Temporal lobe (tissue), 2 donors: Measurements from ENCODE around the gene KLF5.

DNA sequence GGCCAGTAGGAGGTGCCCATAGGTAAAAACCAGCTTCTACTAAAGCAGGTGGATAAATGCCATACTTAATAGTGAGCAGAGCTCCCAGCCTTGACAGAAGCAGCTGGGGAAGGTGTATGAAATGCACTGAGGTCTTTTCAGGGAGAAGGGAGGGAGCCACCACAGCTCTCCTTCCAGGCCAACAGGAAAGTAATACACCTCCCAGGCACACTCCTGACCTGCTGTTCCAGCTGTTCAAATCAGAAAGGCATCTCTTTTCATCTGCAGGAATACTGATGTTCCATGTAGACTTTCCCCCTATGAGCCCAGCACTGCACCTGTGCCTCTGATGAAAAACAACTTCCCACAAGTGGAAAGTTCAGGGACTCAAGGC is 105.9 kb upstream of the KLF5 start:
- RAMPAGE, long total RNA, result no peak

GRCh38 chr13:73057411-73057936 is 1.3 kb upstream of the KLF5 start:
- RAMPAGE, long total RNA, result no peak

GRCh38 chr13:73058400-73059464 is at the start of gene KLF5:
Gene KLF5 (plus strand): TSS chr13:73059005.
- RAMPAGE, long total RNA, result no peak

GRCh38 chr13:73075387-73076665 is 17.0 kb downstream of the KLF5 start:
- RAMPAGE, long total RNA, result no peak

GRCh38 chr13:73171022-73171677 is 112.3 kb downstream of the KLF5 start:
- RAMPAGE, long total RNA, result no peak

GRCh38 chr13:73294165-73294515 is 235.3 kb downstream of the KLF5 start:
- RAMPAGE, long total RNA, result no peak

DNA sequence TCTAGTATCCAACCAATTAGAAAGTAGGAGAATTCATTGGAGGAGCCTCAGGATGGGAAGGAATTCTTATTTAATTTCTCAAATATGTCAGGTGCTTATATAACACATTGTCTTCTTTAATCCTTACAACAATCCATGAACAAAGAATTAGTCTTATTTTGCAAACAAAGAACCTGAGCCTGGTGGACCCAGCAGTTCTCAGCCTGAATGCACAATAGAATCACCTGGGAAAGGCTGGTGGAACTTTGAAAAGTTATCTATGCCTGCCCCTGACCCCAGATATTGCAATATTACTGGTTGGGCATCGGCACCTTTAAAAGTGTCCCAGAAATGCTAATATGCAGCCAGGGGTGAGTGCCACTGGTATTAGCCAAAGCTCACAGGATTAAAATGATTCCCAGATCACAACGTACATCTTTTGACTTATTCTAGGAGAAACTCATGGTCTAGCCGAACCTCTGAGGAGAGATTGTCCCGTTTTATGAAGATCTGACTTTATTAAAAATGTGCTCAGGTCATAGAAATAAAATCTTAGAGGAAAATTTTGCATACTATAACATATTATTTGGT is 268.8 kb downstream of the KLF5 start:
- RAMPAGE, long total RNA, result no peak

DNA sequence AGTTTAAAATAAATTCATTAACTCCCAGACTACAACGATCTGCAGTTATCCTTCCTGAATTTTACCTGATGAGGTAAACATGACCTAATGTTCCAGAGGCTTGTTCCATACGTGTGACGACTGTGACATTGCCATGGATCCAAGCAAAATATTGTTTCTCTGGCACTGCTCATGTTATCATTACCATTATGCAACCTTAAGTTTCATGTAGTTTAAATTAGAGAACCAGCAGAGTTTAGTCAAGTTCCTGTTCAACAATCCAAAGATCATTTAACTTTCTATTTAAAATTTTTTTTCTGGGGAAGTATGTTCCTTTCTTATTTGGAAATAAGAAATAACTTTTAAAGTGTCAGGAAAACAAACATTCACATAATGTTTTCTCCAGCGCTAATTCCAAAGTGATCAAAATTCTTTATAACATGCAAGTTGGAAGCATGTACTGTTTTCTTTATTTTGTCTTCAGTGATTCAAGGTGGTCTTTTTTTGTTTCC is 279.7 kb downstream of the KLF5 start:
- RAMPAGE, long total RNA, result no peak

- RAMPAGE, long total RNA, result no peak
Measured at GRCh38 chr13:73821363-73822014, 762.7 kb downstream of the KLF5 start.

DNA sequence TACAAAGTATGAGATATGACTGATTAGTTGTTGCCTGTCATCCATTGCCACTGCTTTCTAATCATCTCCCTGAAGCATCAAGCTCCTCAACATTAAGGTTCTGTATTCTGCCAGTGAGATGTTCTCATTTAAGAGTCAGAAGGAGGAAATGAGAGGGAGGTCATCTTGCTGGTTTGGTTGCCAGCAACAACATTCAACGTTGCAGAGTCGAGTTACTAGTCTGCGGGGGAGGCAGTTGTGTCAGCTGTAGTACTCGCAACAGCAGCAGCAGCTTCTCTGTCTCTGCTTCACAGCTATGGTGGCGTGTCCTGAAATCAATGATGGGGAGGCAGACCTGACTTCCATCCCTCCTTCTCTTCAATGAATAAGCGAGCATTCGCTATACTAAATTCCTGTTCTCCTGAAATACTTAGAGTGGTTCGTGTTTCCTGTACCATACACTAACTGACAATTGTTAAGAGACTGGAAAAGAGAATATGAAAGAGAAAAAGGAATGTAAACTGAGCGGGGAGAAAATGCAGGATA is 812.2 kb downstream of the KLF5 start:
- RAMPAGE, long total RNA, result no peak

DNA sequence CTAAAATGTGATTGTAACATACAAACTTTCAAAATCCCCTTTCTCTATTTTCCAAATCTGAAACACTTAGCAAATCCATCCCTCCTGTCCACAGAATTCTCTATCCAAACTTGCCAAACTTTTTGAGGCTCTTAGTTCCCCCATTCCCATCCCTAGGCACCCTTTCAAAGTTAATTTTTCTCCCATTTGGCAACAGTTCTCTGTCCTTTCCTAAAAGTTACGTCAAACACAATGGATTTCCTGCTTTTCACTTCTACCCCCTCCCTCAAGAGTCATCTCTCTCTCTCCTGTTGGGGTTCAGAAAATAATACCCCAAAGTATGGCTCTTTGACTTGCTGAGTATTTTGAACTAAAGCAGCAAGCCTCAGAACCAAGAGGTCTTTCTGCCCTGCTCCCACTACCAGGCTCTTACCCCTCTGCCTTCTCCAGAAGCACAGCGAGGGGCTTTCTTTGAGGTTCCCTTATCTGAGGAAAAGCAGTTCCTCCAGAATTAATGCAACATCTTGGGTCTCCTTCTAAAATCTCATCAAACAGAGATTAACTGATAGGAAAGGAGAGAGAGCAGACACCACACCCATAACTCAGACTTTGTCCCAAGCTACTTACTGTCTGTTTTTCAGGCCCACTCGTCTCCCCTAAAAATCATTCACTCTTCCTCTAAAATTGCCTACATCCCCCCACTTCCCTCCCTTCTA is 861.8 kb downstream of the KLF5 start:
- RAMPAGE, long total RNA, result no peak

- RAMPAGE, long total RNA, result no peak
Measured at GRCh38 chr13:73933910-73934489, 875.2 kb downstream of the KLF5 start.

- RAMPAGE, long total RNA, result no peak
Measured at GRCh38 chr13:73945973-73946344, 887.2 kb downstream of the KLF5 start.

DNA sequence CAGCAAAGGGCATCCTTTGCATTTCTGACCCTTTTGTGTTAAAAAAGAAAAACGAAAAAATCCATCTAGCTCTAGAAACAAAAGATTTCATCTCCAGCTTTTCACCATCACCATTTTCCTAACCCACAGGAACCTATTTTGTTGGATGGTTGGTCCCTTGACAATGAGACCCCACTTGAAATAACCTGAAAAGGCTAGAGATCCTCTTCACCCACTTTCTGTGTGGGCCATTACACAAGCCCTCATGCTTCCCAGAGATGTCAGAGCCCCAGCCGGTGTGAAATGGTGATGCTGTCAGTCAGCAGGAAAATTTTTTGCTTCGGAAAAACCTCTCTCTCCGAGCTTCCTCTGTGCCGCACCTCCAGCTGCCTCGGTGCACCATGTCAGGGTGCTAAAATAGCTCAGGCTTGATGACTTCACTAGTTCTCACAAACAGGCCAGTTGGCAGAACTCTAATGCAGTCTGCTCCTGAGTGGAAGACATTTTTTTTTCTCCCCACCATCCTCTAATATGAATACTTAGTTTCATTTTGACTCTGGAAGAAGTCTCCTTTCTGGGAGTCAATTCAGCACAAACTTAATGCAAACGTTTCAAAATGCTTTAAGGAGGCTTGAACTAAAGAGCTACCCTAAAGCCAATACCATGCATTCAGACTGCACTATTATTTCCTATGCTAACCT is 1004.1 kb downstream of the KLF5 start:
- RAMPAGE, long total RNA, result no peak

DNA sequence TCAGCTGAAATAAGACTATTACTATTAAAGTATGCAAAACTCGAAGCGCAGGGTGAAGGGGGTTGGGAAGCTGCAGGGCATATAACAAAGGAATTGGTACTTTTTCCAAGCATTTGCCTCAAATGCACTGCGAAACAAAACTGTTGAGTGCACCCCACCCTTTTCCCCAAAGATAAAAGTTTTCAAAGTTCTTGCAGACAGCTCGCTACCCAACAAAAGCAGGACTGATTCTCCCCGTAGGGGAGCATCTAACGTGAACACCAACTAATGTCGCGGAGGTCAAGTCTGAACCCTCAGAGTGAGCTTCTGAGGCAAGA is 1073.8 kb downstream of the KLF5 start:
- RAMPAGE, long total RNA, result no peak

DNA sequence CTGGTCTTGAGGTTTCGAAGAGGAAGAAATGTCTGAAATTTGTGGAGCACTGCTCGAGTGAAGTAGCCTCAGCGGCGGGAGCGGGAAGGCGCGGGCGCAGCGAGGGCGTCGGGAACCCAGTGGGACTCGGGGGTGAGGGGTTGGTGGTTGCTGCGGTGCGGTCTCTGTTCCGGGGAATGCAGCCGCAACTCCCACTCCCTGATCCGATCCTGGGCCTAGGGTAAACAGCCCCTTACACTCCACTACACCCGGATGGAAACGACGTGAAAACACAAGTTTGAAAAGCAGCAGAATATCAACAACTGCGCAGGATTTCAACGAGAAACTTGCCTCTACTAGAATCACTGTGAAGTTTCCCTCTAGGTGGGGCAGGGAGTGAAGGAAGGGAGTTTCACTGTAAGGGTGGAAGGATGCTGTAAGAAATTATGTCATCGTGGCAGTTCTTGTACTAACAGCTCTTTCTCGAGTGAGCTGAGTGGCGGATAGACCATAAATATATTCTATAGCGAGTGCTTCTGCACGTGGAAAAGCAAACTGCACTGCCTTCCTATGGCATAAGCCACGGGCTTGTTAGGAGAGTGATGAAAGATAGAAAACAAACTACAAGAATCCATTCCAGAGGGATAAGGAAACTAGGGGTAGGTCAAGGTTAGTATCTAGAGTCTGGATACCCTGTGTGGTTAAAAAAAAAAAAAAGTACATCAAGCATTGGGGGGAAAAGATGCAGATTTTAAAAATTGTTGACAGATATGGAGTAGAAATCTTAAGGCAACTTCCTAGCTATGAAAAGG is 1077.5 kb downstream of the KLF5 start:
- RAMPAGE, long total RNA, result no peak

DNA sequence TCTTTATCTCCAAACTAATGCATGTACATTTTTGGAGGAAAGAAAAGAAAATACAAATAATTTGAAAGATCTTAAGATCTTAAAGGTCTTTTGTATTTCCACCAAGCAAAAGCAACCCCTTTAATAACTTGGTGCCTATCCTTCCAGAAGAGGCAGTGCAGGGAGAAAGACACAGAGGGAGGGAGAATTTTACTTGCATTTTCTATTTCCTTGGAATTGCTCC is 1143.2 kb downstream of the KLF5 start:
- RAMPAGE, long total RNA, result no peak

DNA sequence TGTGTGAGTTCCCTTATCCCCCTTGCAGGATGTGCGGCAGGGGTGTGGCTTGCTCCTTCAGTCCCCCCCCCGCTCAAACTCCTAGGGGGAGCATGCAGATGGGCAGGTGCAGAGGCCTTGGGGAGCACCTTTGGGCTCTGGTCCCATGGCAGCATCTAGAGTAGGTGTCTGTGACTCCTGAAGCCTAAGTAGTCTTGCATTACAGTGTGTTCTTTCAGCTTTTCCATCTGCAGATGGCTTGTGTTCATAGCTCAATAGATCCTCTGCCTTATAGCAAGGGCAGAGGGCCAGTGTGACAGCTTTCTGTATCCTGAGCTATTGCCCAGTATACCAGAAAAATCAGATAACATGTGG is 575.6 kb downstream of the TBC1D4 start:
- RAMPAGE, long total RNA, result no peak

DNA sequence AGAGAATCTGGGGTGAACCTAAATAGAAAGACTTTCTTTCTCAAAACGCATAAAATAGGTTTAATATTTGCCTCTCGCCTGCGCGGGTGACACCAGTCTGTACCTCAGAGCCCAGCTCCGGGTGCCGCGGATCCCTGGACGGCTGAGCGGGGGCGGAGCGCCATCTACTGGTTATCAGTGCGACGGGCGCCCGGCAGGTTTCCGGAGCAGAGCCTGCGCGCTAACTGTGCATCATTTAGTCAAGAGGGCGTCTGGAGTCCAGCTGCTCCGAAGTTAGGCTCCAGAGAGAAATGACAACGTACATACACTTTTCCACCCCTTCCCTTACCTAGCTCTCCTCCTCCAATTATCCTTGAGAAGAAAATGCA is 262.2 kb downstream of the TBC1D4 start:
- RAMPAGE, long total RNA, result no peak

DNA sequence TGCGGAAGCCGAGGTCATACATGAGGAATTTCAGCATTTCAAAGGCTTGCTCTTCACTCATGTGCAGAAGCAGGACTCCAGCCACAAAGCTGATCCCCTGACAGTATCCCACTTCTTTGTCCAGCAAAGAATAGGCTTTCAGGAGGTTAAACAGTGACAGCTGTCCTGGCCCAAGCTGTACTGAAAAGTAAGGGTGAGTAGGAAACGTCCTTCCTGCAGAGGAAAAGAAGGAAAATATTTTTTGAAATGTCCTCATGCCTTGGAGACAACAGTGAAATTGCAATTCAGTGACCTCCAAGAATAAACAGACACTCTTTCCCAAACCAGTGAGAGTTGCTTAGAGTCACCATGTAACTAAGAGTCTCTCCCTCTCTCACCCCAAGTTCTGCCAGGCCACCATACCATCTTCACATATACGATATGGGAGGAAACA is 182.6 kb downstream of the TBC1D4 start:
- RAMPAGE, long total RNA, result no peak